Colic lymph node (tissue), 1 donor: ENCODE results near the genes SLFN12 and AP2B1.

DNA sequence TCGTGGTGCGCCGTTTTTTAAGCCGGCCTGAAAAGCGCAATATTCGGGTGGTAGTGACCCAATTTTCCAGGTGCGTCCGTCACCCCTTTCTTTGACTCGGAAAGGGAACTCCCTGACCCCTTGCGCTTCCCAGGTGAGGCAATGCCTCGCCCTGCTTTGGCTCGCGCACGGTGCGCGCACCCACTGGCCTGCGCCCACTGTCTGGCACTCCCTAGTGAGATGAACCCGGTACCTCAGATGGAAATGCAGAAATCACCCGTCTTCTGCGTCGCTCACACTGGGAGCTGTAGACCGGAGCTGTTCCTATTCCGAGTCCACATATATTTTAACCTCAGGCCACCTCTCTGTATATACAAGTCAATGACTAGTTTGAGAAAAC lies 12.6 kb downstream of the CCL11 start:
- PRO-cap, result no peak

- PRO-cap, result no peak
These were observed 24.1 kb upstream of the CCL1 start for GRCh38 chr17:34387011-34387748.

DNA sequence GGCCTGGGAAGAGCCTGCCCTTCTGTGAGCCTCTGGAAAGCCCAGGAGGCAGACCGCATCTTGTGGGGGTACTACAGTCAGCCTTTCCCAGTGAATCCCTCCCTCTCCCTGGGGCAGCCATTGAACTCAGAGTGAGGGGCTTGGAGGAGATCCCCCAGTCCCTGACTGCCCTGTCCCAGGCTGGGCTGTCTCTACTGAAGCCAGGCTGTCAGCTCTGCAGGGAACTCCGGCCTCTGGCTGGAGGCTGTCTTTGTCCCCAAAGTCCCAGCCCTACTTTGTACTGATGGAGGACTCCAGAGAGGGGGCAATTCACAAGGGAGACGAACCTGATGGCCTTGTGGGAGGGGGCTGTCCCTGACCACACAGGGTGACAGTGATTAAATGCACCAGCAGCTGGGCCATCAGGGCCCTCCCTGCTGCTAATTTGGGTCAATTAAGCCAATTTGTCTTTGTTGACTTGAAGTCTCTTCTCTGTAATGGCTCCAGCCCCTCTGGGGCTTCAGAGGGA lies 21.9 kb downstream of the TMEM132E start:
- PRO-cap, result no peak

GRCh38 chr17:34612938-34613677 lies 33.7 kb downstream of the TMEM132E start:
- PRO-cap, result no peak

DNA sequence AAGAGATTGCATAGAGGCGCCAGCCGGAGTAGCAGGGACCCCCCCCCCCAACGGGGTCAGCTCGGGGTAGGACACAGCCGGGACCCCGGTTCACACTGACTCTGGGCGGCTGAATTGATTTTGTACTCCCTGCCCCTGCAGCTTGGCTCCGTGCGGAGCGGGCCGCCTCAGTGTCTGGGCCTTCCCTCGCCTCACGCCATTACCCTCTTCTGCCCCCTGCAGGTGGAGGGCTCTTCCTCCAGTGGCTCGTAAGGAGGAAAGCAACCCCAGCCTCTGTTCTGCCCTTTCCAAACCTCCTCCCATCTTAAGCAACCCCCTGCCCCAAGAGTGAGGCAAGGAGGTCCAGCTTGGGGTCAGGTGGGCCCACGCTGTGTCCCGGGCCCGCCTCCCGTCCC lies 58.8 kb downstream of the TMEM132E start:
- PRO-cap, result unidirectional peak, minus-strand start at position 201 of the sequence

DNA sequence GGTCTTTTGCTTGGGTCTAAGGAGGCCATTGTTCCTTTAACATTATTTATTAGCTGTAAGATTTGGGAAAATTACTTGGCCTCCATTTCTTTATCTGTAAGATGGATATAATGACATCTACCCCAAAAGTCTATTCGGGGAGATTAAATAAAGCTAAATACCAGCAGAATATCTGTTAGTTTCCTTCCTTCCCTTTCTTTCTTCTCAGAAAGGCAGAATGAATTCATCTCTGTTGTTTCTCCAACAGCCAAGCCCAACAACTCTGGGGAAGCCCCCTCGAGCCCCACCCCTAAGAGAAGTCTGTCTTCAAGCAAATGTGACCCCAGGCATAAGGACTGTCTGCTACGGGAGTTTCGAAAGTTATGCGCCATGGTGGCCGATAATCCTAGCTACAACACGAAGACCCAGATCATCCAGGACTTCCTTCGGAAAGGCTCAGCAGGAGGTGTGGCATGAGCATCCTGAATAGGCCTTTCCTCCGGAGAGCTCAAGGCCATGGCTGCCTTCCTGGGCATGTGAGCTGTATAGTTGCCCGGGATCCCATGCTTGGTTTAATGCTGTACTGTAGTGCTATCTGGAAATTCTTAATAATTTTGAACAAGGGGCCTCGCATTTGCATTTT lies 9.0 kb downstream of the LIG3 start:
- PRO-cap, result no peak

- PRO-cap, result bidirectional peak, plus-strand start at chr17:35051450, minus-strand start at chr17:35051299
These were observed 12.3 kb downstream of the RFFL start for GRCh38 chr17:35051074-35051662.

- PRO-cap, result no peak
These were observed 3.5 kb downstream of the RFFL start for GRCh38 chr17:35059898-35060459.

DNA sequence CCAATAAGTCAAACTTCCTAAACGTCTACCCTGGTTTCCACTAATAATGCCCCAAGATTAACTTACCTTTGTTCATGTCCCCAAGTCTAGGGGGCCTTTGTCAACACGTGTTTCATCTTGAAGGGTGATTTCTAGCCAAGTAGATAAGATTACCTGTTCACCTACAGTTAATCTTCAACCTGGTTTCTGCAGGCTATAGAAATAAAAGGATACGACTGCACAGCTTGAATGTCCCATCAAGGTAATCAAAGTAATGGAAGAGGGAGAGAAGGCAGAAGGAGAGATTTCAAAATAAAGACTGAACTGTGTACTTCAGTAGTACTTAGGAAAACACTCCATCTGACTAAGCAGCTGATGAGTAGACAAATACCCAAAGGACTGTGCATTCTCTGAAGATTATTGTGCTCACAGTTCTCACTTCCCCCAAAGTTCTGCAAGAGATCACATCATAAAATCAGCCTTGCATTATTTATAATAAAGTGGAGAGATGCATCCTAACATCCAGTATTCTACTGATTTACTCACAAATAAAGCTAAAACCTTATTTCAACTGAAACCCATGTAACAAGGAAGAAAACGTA lies 5.8 kb upstream of the RFFL start:
- PRO-cap, result no peak

DNA sequence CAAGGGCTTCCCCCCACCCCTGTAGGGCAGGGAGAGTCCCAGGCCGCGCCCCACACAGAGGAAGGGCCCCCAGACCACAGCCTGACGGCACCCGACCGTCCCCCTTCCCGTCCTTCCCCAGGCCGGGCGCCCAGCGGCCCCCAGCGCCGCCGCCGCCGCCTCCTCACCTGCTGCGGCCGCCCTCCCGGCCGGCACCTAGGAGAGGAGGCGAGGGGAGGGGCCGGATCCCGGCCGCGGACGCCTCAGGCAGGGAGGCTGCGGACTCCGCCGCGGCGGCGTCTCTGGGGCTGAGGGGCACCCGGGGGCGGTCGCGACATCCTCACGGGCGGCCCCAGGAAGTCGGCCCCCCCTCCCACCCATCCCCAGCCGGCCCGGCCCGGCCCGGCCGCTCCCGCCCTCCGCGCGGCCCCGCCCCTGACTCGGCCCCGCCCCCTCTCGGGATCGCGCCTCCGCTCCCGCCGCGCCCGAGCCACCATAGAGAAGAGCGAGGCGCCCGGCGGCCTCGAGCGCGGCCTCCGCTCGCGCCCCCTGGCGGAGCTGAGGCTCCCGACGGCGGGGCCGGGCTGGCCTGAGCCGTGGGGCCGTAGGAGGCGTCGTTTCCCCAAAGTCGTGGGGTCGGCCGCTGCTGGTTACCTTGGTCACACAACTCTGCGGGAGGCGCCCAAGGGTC lies 25.6 kb upstream of the RFFL start:
- PRO-cap, result bidirectional peak, plus-strand start at position 58 of the sequence, minus-strand start outside the sequence; bidirectional peak, plus-strand start at position 477 of the sequence, minus-strand start at position 289 of the sequence

- PRO-cap, result no peak
These were observed 35.6 kb downstream of the SLFN5 start for GRCh38 chr17:35278305-35278964.

DNA sequence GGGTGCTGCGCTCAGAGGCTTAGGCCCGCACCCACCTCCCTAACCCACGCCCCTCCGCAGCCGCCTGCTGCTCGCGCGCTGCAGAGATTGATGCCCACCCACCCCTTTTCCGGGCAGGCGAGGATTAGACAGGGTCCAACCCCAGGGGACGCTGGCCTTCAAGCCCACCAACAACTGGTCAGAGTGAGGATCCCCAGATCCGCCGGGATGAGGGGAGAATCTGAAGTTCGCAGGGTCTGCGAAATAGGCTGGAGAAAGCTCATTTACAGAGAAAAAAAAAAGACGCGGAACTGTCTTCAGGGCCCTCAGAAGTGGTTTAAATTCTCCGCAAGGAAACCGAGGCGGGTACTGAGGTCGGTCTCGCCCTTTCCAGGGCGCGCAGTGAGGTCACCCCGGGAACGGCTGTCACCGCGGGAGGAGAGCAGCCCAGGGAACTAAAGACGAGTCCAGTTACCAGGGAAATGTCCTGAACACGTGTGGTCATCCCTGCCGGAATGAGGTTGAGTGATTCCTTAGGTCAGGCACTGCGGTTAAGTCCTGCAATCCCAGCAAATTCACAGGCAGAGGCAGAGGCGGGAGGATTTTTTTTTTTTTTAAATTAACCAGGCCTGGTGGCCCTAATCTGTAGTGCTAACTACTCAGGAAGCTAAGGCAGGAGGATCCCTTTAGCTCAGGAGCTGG lies 27.7 kb downstream of the SLFN11 start:
- PRO-cap, result no peak

DNA sequence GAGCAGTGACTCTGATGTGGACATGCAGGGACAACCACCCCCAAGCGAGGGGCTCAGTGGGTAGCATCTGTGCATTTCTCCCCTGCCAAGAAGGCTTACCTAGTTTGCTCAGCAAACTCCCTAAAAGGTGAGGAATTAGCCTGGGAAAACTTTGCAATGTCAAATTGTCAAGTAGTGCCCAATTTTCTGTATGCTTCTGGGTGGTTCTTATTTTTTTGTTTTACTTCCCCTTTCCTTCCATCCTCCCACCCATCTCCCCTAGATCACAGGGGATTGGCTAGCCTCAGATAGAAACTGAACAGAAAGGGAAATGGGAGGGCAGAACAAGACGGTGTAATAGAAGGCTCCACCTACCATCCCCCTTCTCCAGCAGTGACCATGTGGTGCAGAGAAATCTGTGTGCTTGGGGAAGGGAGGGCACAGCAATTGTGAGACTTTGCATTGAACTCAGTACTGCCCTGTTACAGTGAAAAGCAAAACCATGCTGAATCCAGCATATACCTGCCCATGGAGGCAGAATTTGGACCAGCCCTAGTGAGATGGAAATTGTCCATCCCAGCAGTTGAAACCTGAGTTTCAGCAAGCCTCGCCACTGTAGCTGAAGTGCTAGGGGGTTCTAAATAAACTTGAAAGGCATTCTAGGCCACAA lies 5.4 kb downstream of the SLFN11 start:
- PRO-cap, result unidirectional peak, plus-strand start at position 321 of the sequence

DNA sequence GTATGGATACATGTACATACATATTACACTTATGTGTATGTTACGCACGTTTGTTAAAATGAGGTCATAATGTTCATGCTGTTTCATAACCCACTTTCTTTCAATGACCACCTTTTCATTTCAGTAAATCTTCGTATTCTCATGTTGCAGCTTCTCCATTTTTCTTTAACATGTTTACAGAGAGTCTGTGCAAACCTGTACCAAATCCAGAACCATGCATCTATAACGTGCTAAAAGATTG lies 1.2 kb upstream of the SLFN11 start:
- PRO-cap, result no peak

- PRO-cap, result bidirectional peak, plus-strand start at chr17:35432748, minus-strand start at chr17:35432500
These were observed at the start of gene SLFN12 for GRCh38 chr17:35432132-35432789. Gene SLFN12, minus strand, starts transcription at chr17:35432500.

DNA sequence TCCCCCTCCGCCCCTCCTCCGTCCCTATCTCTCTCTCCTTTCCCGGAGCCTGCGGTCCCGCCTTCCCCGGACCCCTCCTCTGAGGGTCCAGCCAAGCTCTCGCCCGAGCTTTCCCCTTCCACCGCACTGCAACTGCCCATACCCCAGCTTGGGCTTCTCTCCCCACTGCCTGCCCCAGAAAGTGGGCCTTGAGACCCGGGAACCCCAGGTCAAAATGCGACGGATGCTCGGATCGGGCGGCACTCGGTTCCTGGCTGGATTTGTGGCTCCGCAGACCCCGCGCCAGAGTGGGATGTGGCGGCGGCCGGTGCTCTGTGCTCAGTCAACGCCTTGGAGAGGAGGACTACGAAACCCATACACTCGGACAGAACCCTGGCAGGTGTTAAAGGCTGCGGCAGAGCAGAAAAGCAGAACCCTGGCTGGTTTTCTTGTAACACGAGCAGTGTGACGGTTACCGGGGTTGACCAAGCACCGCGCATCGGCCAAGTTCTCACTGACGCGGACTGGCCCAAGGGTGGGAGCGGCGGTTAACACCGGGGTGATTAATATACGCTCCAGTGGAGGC lies 834 bp upstream of the SLFN13 start:
- PRO-cap, result no peak

- PRO-cap, result bidirectional peak, plus-strand start at chr17:35587335, minus-strand start at chr17:35587236; unidirectional peak, minus-strand start at chr17:35587796
These were observed at the start of gene AP2B1 for GRCh38 chr17:35587088-35588244. Gene AP2B1, plus strand, starts transcription at chr17:35587322.

- PRO-cap, result no peak
These were observed 18.3 kb upstream of the RASL10B start for GRCh38 chr17:35712866-35713803.

GRCh38 chr17:35823963-35824341 lies 14.7 kb downstream of the TAF15 start:
- PRO-cap, result unidirectional peak, plus-strand start at chr17:35824164

- PRO-cap, result no peak
These were observed 20.7 kb upstream of the CCL5 start for GRCh38 chr17:35900766-35901273.